Left colon (tissue), 1 donor: ENCODE measurements around a stretch of chr1.

- PRO-cap = unidirectional peak, plus-strand start at chr1:224408645
Measured at GRCh38 chr1:224407996-224409043, 26.3 kb downstream of the WDR26 start.

DNA sequence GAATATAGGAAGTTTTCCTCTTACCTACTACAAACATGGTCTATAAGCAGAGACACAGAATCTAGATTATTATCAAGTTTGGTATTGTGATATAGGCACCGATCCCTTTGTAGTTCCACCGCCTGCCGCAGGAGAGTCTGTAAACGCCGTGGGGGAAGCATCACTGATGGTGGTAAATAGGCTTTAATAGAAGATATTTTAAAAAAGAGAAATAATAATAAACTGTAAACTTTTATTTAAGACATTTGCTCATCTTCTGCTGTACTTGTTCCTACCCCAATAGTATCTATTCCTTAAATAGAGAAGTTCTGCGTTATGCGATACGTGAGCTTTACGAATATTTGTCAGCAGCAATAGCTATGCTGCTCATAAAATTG is 16.4 kb downstream of the WDR26 start:
- PRO-cap = no peak

DNA sequence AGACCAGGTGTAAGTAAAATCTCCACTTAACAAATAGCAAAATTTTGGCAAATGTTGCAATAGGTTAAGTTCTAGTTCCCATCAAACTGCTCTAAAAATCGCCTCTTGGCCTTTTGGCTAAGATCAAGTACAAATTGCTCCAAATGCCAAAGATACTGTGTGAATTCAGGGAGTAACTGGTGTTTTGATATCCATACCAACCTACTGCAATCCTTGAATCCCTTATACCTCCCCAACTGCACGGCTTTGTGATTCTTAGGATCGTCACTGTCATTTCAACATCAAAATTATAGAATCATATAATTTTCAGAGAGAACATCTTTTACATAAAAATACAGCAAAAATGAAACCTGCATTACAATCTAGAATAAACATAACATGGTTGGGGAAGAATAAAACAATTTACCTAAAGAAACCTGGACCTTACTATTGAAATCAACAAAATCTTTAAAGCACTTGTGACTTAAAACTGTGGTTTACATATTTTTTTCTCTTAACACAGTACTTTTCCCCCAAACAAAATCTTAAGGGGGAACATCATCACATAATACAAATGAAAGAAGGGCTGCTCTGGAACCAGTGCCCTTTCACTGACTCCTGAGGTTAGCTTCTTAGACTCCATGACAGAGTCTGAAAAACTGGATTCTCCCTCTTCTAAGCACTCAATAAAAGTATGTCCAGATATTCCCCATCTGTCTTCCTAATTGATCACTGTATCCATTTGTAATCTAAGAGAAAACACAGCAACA is 15.7 kb downstream of the WDR26 start:
- PRO-cap = no peak

GRCh38 chr1:224422863-224423102 is 11.8 kb downstream of the WDR26 start:
- PRO-cap = no peak

GRCh38 chr1:224434462-224434628 is 252 bp downstream of the WDR26 start:
- PRO-cap = no peak

DNA sequence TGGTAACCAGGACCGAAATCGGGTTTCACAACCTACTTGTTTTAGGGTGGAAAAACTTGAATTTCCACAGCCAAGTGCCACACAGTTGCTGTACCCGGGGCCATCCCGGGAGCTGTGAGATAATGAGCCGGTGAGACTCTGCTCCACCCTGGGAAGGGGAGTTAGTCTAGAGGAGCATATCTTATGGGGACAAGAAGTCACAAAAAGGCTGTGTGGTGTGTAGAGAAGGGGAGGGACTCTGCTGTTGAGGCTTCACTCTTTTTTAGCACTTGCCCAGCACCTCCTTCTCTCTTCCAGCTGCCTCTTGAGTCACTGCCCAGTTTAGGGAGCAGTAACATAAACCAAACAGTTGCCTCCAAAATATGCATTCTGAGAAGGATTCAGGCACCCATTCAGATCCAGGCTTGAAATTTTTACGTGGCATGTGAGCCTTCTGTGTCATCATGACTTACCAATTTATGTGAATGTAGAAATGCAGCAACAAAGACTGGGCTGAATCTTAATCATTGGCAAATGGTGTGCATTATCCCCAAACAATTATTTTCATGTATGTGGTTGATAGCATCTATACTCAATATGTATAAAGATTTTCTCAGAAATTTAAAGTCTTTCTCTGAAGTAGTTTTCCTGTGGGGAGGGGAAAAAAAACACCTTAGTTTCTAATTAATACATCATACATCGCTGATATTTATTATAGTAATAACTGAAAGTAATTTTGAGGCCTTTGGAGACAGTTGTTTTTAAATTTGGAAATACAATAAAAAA is 850 bp upstream of the WDR26 start:
- PRO-cap = no peak

DNA sequence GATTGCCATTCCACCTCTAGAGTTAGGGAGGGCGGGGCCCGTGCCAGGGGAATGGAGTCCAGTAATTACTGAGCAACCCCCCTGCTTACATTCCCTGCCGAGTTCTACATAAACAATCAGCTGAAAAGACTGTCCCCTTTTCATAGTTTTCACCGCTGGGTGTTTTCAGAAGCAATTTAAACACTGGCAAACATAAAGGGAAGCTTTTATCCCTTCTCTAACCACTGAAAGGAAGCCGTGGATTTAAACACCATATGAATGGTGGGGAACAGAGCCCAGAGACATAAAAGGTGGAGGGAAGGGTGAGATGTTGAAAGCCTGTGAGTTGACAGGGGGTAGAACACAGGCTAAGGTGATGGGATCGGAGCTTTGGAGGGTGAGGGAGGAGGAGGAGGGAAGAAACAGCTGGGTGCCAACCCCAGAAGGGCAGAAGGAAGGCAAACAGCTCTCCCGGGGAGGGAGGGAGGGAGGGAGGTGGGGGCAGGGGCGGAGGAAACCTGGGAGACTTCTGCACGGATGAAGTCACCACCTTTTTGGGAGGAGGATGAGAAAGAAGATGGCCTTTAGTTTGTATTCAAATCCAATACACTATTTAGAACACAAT is 68.1 kb upstream of the WDR26 start:
- PRO-cap = no peak

GRCh38 chr1:224564325-224564777 is 51.8 kb upstream of the CNIH3 start:
- PRO-cap = no peak

GRCh38 chr1:224623564-224624303 is 7.6 kb downstream of the CNIH3 start:
- PRO-cap = no peak

GRCh38 chr1:224730477-224730803 is 114.3 kb downstream of the CNIH3 start:
- PRO-cap = no peak

DNA sequence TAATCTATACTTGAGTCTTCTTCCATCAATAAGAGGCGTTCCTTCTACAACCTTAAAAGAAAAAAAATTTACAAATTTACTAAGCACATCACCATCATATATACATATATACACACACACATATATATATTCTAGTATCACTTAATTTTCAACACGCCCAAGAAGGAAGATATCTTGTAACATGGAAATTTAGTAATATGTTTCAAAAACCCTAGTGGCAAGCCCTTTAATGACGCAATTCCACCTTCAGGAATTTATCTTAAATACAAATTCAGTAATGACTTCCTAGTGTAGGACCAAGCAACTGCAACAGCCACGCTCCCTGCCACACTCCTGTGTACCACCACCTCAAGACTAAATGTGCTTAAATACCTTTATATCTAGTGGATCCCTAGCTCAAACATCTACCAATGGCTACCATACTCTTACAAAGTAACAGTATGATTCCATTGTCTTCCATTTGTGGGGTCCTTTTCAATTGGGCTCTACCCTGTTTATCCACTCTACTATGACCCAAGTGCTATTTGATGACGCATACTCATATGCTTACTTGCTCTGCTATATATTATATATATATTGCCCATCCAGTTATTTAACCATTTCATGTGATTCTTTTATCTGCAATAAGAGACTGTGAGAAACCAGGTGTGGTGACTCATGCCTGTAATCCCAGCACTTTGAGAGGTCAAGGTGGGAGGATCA is 12.4 kb downstream of the LBR start:
- PRO-cap = no peak

GRCh38 chr1:225428175-225428504 is 302 bp upstream of the LBR start:
- PRO-cap = bidirectional peak, plus-strand start at chr1:225428280, minus-strand start at chr1:225428038

DNA sequence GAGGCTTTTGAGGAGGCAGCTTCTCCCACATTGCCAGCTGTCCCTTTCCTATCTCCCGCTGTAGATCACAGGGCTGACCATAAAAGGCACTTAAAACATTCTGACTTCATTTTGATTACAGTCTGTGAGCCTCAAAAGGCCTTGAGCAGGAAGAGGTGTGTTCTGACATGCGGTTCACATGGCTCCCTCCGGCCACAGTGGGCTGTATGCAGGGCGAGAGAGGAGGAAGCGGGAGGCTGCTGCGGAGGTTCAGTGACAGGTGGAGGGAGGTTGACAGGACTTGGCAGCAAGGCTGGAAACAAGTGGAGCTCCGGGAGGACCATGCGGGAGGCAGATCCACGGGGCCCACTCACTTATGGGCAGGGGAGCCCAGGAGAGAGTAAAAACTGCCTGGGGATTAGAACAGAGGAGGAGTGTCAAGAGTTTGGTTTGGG is 50.1 kb upstream of the LBR start:
- PRO-cap = no peak

DNA sequence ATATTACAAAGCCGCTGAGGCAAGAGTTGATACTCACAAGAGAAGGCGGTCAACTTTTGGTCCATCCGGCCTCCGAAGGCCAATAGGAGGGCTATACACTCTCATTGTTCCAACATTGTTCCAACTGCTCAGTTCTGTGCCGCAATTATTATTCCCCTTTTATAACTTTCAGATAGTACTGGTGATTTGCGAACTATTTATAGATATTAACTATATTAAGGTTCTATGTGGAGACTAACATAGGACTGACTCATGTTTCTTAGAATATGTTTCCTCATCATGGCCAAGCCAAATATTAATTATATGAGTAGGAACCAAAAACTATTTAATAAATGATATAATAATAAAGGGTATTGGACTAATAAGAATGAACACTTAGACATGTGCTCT is 96.7 kb upstream of the LBR start:
- PRO-cap = no peak

DNA sequence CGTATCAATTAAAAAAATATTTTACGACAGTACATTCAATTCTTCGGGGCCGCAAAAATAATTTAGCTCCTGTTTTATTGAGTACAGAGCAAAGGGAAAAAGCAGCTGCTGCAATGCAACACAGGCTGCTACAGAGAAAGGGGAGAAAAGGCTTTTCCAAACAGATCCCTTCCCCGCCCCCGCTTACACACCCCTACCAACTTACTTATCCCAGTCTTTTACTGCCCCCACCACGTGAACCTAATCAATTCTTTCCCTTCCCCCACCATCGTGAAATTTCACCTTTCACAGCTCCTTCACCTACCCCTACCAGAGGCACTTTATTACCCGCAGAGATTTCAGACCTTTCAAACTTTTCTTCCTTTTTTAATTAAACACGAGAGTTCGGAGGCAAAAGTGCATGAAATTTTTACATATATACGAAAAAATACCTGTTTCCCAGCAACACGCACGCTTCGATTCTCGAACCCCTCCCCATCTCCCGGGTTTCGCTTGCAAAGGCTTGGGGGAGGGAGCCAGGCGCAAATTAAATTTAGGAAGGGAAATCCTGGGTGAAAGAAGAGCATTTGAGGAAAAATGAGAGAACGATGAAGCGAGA is 937 bp downstream of the ENAH start:
- PRO-cap = no peak

- PRO-cap = no peak
Measured at GRCh38 chr1:225789081-225789979, 11.7 kb downstream of the SRP9 start.

- PRO-cap = no peak
Measured at GRCh38 chr1:225811602-225812563, 2.0 kb downstream of the EPHX1 start.

DNA sequence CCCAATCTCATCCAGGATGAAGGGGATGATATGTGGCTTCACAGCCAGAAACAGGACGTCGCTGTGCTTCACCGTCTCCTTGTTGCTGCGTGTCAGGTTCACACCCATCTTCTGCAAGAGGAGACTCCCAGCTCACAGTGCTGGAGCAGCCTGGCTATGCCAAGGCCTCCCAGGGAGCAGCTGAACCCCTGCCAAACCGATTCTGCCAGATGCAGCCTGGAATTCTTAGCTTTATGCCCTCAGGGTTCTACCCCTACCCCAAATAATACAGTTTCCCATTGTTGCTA is 1.8 kb downstream of the PYCR2 start:
- PRO-cap = no peak

DNA sequence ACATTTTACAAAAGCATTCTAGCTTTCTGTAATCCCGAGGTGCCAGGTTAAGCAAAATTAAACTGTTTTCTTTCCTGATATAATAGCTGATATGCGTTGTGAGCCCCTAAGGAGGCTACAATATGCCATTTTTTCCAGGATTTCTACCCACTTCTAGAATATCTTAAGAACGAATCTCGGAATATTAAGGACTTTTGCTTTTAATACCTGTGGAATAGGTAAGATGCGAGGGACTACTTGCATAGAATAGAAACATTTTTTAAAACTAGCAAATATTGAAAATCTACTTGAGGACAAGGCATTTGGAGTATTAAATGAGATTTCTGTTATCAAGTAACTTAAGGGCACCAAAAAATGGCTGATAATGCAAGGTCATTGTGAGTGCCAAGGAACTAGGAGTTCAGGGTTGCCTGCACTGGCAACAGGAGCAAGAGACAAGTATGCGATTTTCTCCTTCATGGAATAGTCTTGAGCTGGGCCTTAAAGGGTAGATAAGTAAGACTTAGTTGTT is 6.0 kb downstream of the H3-3A start:
- PRO-cap = no peak

GRCh38 chr1:226070732-226071140 is 8.2 kb downstream of the H3-3A start:
- PRO-cap = no peak